Iris pigment epithelial cell (primary cell): ENCODE data around the genes MRPL46 and POLG.

- RRBS, result no CpG with 5 or more reads among the region's 7 CpGs
Observed at GRCh38 chr15:85702218-85702876, 92.4 kb downstream of the KLHL25 start.

DNA sequence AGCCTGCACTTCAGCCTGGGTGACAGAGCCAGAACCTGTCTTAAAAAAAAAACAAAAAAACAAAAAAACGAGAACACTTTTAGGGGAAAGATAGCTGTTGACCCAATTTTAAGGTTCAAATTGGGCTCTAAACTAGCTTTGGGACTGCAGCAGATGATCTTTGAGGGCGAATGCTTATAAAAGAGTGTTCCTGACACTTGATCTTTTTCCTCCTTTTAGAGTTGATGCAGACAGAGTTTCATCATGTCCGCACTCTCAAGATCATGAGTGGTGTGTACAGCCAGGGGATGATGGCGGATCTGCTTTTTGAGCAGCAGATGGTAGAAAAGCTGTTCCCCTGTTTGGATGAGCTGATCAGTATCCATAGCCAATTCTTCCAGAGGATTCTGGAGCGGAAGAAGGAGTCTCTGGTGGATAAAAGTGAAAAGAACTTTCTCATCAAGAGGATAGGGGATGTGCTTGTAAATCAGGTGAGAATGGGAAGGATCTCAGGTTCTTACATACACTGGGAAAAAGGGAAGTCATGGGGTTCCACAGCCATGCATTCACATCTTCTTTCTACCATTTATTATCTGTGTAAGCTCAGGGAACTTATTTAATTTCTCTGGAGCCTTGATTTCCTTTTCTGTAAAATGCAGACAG is 75.7 kb downstream of the KLHL25 start:
- RRBS, result no CpG with 5 or more reads among the region's 5 CpGs

DNA sequence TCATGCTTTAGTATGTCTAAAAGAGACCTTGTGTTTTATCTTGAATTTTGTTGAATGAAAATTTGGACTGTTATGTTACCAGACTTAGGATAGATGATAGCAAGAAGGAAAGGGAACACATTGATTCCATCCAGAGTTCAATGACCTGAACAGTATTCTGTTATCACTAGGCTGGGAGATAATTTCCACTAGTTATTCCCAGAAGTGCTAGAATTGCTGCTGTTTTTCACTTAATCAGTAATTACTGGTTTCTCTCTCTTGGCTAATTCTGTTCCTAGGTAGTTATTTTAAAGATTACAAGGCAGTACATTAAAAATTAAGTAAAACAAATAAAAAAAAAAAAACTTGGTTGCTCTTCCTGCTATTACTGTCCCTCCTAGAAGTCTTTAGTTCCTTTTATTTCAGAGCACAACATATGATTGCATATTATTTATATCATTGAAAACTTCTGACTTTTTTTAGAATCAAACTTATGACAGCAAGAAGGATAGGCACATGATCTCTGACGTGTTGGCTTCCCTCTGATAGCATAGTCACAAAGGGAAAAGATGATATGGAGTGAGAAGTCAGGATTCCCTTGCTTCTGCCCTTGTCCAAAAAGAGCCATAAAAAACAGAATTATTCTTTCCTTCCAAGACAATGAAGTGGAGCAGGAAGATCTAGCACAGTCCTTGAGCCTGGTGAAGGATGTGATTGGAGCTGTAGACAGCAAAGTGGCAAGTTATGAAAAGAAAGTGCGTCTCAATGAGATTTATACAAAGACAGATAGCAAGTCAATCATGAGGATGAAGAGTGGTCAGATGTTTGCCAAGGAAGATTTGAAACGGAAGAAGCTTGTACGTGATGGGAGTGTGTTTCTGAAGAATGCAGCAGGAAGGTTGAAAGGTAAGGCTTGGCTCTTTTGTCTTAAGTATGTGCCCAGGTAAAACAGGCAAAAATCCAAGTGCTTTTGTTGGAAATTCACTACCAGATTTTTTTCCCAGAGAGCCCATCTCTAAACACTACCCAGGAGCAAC is 72.0 kb downstream of the KLHL25 start:
- RRBS, result no CpG with 5 or more reads among the region's 4 CpGs

GRCh38 chr15:85729803-85730872 is 64.6 kb downstream of the KLHL25 start:
- RRBS, result no CpG with 5 or more reads among the region's 9 CpGs

- RRBS, result no CpG with 5 or more reads among the region's 12 CpGs
Observed at GRCh38 chr15:85750829-85751270, 43.9 kb downstream of the KLHL25 start.

DNA sequence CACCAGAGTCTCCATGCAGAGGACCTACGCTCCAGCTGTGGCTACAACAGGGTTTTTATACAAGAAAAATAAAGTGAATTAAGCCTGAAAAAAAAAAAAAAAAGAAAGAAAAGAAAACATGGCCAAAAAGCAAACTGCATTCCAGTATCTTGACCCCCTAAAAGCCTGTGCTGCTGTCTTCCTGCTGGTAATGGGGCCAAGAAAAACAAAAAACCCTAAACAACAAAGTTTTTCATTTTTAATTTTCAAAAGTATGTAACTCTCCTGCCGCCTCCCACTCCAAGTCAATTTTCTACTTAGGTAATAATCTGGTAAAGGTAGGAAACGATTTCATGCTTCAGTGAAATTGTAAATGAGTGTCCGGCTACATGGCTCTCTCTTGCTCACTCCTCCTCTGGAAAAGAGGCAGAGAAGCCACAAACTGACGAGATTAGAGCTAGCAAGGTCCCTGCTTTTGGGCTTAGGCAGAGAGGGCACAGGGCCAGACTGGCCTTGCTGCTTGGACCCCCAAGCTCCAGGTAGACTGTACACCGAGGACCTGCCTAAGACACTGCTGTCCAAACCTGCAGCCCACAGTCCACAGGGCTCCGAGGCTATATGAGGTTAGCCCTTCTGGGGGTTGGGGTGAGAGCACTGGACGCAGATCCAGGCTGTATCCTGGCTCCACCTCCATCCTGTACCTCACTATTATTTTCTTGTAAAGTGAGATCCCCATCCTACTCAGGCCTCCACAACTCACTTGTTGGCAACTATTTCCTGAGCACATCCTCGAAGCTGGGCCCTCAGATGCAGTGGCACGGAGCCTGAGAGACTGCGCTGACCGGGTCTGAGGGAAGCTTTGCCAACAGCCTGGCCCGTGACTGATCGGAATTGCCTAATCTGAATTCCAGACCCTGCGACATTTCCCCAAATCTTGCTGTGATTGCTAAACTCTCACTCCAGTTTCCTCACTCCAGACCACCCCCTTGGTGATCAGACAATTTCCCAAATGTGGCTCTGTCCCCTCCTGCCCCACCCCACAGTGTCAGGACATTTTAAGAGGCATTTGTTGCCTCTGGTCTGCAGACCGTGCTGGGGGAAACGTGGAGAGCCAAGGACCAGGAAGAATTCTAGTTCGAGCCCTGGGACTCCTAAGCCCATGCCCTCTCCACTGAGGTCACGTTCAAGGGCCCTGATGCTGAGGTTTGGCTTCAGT is 23.2 kb downstream of the KLHL25 start:
- RRBS, result no CpG with 5 or more reads among the region's 19 CpGs

DNA sequence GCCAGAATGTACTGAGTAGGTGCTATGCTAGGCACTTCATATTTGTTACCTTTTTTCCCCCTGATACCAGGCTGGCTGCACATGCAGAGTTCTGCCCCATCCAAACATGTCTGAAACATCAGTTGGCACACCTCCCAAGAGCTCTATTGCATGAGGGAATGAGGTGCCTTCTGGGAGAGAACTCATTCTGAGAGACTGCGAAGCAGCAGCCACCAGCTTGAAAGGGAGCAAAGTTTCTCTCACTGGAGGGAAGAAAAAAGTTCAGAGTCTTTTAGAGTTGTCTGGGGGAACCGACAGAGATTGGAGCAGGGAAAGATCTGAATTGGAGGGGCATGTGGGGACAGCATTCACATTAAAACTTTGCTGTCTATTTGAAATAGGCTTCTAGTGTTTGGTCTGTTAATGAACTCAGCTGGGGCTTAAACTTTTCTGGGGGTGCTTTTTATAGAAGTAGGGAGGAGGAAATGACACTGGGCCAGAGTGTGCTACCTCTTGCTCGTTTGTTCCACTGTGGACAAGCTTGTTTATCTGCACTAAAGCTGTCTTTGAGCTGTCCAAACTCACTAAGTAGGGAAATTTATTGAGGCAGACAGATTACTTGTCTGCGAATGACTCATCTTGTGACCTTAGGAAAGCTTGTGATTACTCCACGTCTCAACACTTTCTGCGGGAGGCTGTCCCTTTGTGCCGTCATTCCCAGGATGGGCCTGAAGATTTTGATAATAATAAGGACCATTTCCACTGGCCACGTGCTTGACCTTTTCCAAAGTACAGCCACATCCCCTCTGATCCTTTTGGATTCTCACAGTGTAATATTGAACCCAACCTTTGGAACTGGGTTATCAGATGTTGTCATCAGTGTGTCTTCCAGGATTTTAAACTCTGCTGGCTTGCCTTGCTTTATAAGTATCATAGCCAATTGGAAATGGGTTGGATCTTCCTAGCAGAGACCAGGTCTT is 84.4 kb downstream of the AGBL1 start:
- RRBS, result no CpG with 5 or more reads among the region's 8 CpGs

- RRBS, result no CpG with 5 or more reads among the region's 9 CpGs
Observed at GRCh38 chr15:87510209-87510555, 746.4 kb downstream of the NTRK3 start.

DNA sequence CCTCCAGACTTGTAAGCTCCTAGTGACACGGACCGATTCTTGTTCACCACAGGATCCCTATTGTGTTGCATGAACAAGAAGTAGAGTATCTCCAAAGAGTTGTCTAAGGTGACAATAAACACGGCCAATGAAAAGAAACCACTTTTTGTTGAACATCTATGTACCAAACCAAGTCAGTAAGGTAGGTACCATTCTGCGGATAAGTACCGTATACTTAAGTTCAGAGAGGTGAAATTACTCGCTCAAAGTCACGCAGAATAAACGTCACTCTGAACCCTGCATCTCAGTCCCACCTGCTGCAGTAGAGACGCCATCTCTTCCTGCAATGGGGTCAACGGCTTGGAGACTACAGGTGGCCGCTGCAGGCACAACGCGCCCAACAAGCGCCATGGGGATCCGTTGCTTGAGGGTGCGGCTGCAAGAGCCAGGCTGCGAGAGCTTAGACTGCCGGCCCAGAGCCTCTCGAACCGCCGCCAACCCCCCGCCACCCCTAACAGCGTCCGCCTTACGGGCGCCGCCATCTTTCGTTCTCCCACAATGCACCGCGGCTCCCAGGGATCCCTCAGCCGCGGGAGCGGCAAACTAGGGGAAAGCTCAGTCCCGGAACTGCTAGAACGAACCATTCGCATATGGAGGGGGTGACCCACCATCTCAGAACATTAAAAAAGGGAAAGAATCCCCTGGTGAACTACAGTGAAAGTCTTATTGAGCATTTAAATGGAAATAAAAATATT is at the start of gene MRPL46:
MRPL46 (minus strand) TSS at position 532 of the 734 bp plus-strand sequence.
- RRBS, result no CpG with 5 or more reads among the region's 36 CpGs

- RRBS, result 3% methylated on average over 23 of the region's 64 CpGs
Observed at GRCh38 chr15:88704778-88705923, 66.3 kb downstream of the ISG20 start.

DNA sequence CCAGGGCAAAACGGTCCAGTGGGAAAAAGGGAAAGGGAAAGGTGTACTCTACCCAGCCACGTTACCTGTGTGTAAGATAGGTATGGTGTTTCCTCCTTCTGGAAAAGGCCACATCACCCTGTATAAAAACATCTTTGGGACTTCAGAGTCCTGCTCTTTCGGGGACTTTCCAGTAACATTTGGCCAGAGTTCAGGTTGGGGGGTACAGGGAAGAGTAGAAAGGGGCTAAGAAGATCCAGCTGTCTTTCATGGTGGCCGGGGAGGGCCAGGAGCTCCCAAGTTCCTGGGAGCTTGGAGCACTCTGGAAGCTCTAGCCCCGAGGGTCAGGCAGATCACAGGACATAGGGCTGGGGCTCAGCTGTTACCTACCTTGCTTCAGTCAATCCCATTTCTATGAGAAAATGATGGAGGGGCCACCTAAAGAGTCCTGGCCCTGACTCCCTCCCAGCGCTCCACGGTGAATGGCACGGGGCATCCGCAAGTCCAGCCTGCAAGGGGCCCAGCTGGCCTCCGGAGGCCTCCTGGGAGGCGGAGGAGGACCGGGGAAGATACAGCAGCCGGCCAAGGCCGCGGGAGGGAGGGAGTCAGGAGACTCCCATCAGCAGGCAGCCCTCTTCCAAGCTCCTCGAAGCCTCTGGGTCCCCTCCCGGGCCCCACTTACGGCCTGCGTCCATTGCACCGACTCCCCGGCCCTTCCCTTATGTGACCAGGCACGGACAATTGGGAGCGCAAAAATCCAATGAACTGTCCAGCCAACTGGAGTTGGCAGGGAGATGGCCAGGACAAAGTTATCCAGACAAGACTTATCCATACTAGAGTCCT is 909 bp downstream of the MFGE8 start:
- RRBS, result 0% methylated on average over 9 of the region's 23 CpGs

DNA sequence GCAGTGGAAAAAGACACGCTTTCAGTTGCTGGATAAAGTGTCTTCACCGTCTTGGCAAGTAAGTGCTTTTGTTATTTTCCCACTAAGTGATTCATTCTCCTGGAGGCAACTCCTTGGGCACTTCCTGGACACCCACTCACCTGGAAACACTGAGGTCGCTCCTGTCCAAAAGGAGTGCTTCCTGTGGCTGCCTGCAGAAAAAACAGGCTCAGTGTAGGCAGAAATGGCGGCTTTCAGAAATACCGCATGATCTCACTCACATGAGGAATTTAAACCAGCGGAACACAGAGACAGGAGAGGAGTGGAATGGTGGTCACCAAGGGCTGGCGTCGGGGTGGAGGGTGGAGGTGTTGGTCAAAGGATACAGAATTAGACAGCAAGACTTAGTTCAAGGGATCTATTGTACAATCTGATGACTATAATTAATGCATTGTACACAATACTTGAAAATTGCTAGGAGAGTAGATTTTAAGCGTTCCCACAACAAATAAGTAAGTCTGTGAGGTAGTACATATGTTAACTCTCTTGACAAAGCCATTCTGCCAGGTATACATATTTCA is 71.4 kb upstream of the ABHD2 start:
- RRBS, result no CpG with 5 or more reads among the region's 9 CpGs

DNA sequence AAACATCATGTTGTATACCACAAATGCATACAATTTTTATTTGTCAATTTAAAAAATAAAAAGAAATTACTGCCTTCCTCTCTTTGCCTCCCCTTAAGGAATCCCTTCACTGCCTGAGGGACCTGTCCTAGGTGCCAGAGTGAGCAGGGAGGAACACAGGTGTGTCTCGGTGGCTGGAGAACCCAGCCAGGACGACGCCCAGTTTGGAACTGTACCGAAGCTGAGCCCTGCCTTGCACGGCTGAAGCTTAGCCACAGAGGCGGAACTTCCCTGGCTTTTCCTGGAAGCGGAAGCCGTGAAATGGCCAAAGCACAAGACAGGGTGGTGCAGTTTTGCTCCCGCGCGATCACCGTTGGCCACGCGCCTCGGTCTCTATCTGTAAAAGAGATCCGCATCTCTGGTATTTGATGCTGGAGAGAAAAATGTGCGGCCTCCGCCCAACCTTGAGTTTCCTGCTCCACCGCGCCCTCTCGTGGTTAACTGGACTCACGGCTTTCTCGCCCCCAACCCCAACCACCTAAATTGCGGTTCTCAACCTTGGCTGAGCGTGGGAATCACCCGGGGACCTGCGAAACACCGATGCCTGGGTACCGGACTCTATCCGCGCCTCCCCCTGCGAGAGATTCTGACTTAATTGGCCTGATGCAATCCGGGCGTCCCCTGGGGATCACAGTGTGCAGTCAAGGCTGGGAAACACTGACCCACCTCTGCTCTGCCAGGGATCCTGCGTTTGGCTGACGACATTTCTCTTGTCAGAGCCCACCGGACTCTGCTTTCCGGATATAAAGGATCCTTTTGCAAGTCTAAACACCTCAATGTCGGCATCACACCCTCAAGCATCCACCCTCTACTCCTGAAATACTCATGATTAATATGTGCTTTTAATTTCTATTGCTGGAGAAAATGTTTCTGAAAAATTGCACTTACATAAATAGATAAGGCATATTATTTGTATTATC is 70.7 kb upstream of the ABHD2 start:
- RRBS, result 9% methylated on average over 5 of the region's 39 CpGs

GRCh38 chr15:89111733-89112881 is 23.9 kb downstream of the ABHD2 start:
- RRBS, result no CpG with 5 or more reads among the region's 5 CpGs

- RRBS, result no CpG with 5 or more reads among the region's 6 CpGs
Observed at GRCh38 chr15:89127900-89128780, 39.9 kb downstream of the ABHD2 start.

DNA sequence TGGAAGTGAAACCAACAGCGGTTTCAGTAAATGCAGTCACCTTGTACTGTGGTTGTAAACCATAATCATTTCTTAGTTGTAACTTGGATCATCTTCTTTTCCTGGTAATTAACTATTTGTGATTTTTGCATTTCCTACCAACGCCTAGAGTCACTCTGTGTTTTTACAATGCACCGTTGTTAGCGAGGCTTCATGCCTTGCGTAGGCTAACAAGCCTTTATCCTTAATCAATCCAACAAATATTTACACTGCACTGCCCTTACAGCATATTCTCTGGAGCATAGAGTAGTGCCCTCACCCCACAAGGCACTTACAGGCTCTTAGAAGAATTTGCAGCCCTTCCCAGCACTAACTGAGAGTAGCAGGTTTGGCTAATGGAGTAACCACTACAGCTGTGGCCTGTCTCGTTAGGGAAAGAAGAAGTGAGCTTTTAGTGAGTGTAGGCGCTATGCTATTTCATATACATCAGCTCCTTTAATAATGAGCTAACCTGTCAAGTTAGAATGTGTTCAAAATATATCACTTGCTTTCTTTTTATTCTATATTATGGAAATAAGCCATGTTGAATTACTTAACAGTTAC is 62.7 kb downstream of the ABHD2 start:
- RRBS, result no CpG with 5 or more reads among the region's 7 CpGs

GRCh38 chr15:89315434-89316337 is 18.9 kb downstream of the POLG start:
- RRBS, result no CpG with 5 or more reads among the region's 2 CpGs

- RRBS, result 2% methylated on average over 40 of the region's 84 CpGs
Observed at GRCh38 chr15:89334209-89334945, at the start of gene POLG. POLG (minus strand) TSS chr15:89334824.

- RRBS, result no CpG with 5 or more reads among the region's 29 CpGs
Observed at GRCh38 chr15:89377922-89378363, 43.3 kb upstream of the POLG start.

DNA sequence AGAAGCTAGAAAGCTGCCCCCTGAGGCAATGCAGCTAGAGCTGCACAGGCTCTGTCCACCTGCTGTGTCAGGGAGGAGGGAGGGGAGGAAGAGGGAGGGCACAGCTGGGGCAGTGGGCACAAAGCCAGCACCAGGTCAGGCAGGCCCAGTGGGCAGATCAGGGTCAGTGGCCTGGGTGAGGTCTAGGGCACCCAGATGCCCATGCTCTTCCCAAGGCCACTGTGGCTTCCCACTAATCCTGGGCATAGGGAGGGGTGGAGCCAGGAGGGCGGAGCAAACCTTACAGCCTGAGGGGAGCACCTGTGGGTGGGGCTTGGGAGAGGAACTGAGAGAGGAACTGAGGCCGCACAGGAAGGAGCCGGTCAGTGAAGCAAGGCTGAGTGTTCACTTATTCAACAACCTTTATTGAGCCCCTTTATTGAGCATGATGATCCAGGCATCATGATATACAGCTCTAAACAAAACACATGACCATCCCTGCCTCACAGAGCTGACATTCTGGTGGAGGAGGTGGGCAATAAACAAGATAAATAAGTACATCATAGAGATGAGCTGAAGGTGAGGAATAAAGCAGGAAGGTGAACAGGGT is 55.0 kb downstream of the RHCG start:
- RRBS, result no CpG with 5 or more reads among the region's 3 CpGs